ReNcell CX (cell line): Measurements from ENCODE around the gene TUBA8.

DNA sequence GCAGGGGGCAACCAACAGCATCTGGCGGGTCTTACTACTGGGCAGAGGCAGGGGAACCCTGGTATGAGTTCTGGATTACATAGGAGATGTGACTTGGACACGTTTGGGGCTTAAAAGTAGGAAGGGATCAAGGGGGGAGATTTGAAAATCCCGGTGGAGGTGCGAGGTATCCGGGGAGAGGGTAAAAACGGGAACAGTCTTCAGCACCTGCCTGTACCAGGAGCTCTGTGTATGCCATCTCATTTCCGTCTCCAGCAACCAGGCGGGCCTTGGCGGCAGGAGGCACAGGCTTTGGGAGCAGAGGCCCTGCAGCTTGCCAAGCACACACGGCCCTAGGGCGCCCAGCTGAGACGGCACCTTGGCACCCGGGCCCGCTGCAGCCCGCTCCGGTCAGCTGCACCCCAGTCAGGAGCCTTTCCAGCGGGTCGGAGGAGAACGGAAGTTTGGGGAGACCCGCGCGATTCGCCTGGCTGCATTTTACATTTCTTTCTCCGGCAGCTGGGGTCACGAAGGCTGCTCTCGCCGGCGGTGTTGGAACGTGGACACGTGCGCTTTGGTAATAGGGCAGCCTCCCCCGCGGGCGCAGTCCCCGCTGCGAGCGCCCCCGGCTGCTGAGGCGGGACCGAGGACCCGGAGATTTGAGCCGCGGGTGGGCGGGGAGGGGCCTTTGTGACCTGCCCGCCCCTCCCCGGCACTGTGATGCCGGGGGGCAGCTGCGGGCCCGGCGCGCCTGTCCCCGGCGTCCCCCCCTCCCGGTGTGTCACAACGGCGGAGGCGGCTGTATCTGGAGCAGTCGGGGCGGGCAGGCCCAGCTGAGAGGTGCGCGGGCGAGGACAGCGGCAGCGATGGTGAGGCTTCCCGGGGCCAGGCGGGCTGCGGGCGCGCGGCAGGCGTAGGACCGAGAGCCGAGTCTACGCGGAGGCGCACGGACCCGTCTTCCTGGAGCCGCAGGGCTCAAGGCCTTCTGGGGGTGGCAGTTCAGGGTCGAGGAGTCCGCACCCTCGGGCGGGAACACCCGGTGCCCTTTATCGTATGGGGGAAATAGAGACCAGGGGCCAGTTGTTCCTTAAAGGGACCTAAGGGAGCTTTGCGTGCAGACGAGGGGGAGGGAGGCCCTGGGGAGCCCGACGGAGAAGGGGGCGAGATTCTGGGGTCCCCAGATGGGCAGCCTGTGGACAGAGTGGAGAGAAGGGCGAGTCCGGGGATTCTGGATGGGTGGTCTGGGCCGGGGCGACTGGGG is at the start of gene TUBA8:
TSS of gene TUBA8 (plus strand) at position 789 of the 1,240 bp plus-strand sequence.
- PRO-cap, result bidirectional peak, plus-strand start at position 795 of the sequence, minus-strand start at position 753 of the sequence

DNA sequence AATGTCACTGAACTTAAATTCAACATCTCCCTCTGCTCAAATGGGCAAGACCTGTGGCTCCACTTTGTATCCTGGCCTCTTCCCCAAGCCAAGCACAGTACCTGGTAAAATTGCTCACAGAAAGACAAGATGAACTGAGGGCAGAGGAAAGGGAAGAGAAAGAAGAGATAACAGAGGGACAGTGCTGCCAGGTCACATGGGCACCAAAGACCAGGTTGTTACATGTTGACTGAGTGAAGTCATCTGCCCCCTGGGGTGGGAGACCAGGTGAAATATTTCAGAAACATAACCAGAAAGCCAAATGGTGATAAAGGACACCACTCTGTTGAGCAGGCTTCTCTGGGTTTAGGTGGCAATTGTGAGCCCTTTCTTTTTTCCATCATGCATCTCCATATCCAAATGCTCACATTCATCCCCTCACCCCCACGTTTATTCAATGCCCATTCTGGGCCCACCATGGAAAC is 51.8 kb downstream of the DGCR2 start:
- PRO-cap, result no peak

GRCh38 chr22:19144743-19144990 is 216 bp upstream of the ESS2 start:
- PRO-cap, result no peak

DNA sequence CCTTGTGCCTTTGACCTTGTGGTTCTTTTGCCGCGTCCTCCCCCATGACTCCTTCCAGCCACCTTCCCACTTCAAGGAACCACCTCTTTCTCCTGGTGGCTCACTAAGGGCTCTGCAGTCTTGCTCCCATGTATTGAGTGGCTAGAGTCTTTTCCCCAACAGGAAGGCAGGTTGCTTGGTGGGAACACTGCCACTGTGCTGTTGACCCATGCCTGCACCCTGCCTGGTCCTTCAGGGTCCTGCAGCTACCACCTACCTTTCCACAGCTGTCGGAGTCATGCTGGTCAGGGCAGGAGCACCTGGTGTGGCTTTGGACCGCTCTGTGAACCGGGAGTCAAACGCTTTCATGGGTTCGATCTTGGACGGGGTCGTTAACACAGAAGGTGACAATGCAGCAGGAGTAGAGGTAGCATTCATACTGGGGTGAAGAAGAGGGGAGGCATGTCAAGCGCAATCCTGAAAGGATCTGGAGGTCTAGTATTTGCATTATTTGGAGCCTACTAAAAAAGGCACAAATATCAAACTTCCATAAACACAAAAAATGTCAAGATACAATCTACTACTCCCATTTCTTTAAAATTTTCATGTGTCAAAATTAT is 56.1 kb downstream of the HIRA start:
- PRO-cap, result no peak

DNA sequence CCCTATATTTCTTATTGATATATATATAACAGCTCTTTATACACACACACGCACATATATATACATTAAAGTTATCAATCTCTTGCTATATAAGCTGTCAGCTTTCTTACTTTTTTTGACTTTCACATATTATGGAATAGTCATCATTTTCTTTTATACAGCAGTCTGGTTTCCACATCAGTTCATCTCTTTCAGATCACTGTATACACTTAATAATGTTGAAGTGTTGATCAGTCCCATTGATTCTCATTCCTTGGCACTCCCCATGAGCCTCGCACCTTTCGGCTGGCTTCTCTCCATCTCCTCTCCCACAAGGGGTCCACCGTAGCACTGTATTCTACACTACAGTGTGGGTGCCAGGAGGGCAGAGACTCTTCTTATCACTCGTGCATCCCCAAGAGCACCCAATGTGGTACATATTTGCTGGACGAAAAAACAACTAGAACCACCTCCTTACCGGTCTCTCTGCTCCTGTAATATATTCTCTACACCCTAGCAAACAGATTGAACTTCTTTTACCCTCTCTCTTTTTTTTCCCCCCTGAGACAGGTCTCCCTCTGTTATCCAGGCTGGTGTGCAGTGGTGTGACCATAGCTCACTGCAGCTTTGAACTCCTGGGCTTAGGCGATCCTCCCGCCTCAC is 1.2 kb downstream of the C22orf39 start:
- PRO-cap, result no peak

GRCh38 chr22:19598067-19598975 is 74.1 kb upstream of the CLDN5 start:
- PRO-cap, result no peak

DNA sequence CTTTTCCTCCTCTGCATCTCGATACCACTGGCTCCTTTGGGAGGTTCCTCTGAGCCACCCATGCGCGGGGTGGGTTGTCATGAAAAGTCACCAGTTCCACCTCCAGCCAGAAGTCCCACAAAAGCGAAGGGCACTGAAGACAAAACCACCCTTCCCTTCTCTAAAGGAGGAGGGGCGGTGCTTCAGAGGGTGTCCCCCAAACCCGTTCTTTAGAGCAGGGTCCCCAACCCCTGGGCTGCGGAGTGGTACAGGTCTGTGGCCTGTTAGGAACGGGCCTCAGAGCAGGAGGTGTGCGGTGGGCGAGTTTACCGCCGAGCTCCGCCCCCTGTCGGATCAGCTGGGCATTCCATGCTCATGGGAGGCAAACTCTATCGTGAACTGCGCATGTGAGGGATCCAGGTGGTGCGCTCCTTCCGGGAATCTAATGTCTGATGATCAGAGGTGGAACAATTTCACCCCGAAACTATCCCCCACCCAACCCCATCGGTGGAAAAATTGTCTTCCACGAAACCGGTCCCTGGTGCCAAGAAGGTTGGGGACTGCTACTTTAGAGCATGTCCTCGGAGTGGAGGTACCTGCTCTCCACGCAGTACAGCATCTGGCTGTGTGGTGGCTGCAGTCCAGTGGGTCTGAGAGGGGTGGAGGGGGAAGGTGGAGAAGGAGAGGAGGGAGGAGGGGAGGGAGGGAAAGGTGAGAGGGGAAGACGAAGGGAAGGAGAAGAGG is 72.9 kb upstream of the SEPTIN5 start:
- PRO-cap, result no peak

DNA sequence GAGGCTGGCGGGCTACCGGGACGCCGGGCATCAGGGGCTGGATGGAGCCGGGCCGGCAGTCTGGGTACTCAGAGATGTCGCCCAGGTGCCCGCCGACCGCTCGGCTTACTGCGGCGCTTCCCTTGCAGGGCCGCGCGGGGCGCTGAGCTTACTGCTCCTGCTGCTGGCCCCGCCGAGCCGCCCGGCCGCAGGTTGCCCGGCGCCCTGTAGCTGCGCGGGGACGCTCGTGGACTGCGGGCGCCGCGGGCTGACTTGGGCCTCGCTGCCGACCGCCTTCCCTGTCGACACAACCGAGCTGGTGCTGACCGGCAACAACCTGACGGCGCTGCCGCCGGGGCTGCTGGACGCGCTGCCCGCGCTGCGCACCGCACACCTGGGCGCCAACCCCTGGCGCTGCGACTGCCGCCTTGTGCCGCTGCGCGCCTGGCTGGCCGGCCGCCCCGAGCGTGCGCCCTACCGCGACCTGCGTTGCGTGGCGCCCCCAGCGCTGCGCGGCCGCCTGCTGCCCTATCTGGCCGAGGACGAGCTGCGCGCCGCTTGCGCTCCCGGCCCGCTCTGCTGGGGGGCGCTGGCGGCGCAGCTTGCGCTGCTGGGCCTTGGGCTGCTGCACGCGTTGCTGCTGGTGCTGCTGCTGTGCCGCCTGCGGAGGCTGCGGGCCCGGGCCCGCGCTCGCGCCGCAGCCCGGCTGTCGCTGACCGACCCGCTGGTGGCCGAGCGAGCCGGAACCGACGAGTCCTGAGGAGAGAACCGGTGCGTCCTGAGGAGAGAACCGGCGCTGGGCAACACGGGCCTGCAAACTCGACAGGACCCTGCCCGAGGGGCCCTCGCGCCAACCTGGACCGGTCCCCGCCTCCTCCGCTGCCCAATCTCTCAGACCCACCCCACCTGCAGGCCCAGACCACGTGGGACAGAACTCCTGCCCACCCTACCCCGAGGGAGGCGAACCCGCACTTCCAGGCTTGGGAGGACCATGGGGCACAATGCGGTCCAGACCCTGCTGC is 687 bp downstream of the GP1BB start:
- PRO-cap, result no peak

- PRO-cap, result no peak
These were observed 6.0 kb downstream of the GNB1L start for GRCh38 chr22:19848271-19849465.

DNA sequence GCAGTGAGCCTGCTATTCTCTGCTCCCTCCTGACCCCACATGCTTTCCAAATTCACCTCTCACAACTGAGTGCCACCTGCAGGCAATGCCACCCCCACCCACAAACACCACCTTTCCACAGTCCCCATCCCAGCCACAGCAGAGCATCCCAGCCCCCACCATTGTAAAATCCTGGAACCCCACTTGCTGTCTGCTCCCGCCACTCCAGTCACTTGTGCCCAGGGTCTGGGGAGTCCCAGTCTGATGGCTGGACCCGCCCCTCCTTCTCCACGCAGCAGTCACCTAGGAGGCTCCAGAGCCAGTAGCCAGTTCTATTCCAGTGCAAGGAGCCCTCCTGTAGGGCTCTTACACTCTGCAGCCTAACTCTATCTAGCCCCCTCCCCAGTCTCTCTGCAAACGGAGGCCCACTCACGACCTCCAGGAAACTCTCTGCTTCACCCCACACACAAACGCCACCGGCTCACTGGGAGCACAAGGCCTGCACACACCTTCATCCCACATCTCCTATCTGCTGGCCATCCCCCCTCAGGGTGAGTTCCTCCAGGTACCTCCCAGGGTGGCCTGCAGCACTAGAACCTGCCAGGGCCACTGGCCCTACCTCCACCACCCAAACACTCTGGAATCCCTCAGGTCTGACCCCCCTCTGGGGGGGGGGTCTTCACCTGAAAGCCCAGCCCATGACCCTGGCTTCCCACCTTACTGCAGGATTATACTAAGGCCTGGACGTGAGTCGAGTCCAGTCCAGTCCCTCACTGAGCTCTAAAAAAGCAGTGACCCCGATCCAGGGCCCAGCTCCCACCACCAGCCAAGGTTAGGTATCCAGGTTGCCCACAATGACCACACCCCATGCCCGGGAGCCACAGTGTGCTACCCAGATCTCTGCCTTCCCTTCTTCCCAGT is 1.4 kb downstream of the GNB1L start:
- PRO-cap, result no peak

- PRO-cap, result no peak
These were observed 18.8 kb upstream of the GNB1L start for GRCh38 chr22:19873371-19873962.

DNA sequence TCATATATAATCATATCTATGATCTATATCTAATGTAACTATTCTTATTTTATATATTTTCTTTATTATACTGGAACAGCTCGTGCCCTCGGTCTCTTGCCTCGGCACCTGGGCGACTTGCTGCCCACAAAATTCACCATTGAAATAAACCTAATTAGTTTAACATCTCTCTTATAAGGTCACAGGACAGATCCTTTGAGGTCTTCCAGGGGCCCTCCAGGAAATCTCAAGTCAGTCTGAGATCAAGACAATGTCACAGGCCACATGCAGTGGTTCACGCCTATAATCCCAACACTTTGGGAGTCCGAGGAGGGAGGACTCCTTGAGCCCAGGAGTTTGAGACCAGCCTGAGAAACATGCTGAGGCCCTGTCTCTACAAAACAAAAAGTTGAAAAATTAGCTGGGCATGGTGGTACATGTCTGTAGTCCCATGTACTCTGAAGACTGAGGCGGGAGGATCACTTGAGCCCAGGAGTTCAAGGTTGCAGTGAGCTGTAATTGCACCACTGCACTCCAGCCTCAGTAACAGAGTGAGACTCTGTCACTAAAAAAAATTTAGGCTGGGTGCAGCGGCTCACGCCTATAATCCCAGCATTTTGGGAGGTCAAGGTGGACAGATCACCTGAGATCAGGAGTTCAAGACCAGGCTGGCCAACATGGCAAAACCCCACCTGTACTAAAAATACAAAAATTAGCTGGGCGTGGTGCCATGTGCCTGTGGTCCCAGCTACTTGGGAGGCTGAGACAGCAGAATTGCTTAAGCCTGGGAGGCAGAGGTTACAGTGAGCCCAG is 6.7 kb upstream of the TXNRD2 start:
- PRO-cap, result no peak

- PRO-cap, result no peak
These were observed 22.4 kb upstream of the TXNRD2 start for GRCh38 chr22:19963877-19964490.

DNA sequence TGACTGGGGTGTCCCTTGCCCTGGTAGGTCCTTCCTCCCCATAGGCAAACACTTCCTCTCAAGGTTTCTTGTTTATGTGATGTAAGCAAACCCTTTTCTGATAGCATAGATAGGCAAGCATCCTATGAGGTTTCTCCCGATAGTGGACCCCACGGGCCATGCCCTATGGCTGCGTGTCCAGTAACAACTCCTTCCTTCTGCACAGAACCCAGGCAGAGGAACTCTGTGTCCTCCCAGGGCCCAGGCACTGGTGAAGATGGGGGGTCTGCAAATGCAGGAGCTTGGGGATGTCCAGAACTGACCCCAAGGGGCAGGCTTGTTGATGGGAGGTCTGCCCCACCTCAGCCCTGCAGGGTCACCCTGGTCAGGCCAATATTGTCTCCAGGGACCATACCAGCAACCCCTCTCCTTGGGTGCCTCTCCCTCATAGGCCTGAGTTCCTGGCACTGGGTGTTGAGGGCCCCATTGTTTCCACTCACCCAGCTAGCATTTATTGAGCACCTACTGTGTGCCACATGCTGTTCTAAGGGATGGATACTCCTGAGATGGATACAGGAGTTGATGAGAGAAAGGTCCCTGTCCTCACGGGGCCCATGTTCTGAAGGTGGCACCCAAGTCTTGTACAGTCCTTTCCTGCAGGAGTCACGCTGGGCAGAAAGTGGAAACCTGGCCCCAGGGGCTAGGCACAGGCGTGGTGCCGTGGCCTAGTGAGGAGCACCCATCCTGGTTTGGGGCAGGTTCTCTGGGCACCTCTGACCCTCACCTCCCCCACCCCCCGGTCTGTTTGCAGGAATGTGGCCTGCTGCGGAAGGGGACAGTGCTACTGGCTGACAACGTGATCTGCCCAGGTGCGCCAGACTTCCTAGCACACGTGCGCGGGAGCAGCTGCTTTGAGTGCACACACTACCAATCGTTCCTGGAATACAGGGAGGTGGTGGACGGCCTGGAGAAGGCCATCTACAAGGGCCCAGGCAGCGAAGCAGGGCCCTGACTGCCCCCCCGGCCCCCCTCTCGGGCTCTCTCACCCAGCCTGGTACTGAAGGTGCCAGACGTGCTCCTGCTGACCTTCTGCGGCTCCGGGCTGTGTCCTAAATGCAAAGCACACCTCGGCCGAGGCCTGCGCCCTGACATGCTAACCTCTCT is 26.5 kb upstream of the TXNRD2 start:
- PRO-cap, result no peak

DNA sequence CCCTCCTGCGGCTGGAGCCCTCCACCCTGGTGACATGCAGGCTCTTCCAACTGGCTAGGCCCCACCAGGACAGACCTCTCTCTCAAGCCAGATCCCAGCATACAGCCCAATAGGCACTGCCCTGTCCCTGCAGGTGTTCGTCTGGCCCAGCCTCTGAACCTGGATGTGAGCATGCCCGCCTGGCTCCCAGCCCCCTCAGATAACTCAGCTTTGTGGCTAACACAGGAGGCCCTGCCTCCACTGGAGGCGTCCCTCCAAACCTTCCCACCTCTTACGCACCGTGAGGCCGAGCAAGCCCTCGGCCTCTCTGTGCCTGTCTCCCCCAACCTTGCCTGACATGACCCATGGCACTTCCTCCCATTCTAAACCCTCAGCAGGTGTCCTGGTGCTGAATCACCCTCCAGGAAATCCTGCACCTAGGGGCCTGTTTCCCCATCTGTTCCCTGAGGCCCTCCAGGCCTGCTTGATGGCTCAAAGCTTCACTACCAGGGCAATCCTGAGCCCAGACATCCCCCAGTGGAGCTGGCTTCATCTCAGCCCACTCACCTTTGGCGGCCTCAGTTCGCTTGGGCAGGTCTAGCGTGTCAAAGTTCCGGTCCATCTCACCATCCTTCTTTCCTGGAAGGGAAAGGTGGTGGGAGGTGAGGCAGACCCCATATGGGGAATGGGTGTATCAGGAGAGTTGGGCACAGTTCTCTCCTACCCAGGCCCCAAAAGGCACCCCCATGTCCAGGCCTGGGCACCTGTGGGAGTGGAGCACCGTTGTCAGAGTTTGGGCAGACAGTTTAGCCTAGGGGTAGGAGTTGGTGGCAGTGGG is 33.7 kb upstream of the TXNRD2 start:
- PRO-cap, result no peak

DNA sequence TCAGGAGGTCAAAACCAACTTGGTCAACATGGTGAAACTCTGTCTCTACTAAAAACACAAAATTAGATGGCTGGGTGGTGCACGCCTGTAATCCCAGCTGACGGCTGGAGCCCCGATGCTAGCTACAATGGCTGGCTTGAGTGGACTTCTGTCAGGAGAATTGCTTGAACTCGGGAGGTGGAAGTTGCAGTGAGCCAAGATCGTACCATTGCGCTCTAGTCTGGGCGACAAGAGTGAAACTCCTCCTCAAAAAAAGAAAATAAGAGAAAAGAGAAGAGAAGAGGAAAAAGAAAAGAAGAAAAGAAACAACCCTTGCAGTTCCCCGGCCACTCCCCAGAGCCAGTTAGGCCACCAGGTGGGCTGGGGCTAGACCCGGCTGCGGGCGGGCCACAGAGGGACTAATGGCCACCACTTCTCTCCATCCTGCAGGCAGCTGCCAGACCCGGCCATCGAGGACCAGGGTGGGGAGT is 17.1 kb upstream of the DGCR8 start:
- PRO-cap, result no peak

DNA sequence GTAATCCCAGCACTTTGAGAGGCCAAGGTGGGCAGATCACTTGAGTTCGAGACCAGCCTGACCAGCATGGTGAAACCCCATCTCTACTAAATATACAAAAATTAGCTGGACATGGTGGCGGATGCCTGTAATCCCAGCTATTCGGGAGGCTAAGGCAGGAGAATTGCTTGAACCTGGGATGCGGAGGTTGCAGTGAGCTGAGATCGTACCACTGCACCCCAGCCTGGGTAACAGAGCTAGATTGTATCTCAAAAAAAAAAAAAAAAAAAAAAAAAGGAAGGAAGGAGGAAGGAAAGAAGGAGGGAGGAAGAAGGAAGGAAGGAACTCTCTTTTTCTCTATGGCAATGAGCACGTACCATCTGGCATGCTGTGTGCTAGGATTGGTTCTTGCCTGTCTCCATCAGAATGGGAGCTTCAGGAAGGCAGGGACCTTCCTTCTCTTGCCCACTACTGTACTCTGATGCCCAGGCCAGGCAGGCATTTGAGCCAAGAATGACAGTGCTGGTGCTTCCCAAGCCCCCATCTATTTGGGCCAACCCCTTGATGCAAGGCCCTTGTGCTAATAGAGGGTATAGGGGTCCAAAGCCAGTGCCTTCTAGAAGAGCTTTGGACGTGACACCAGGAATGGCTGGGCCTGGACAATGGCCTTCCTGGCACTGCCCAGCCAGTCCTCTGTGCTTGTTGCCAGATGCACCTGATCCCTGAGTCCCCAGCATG is 10.7 kb upstream of the DGCR8 start:
- PRO-cap, result no peak

DNA sequence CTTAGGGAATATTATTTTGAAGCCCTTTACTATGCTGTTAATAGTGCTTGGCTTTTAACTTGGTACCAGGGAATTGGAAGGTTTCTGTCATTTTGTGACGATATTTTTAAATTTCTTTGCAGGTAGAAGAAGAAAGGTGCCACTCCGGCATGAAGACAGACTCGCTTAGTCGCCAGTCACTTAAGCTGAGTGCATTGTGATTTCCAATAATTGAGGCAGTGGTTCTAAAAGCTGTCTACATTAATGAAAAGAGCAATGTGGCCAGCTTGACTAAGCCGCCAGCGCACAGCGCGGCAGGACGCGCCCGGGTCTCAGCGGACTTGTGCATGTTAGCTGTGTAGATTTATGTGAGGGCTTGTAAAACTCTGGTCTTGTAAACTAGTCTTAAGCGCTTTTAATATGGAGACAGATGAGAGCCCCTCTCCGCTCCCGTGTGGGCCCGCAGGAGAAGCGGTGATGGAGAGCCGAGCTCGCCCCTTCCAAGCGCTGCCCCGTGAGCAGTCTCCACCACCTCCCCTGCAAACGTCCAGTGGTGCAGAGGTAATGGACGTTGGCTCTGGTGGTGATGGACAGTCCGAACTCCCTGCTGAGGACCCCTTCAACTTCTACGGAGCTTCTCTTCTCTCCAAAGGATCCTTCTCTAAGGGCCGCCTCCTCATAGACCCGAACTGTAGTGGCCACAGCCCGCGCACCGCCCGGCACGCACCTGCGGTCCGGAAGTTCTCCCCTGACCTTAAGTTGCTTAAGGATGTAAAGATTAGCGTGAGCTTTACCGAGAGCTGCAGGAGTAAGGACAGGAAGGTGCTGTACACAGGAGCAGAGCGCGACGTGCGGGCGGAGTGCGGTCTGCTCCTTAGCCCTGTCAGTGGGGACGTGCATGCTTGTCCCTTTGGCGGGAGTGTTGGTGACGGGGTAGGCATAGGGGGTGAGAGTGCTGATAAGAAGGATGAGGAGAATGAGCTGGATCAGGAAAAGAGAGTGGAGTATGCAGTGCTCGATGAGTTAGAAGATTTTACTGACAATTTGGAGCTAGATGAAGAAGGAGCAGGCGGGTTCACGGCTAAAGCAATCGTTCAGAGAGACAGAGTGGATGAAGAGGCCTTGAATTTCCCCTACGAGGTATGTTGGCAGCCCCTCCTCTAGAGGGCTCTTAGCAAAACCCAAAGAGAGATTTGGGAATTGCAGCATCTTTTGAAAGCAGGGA is 5.9 kb downstream of the DGCR8 start:
- PRO-cap, result no peak

DNA sequence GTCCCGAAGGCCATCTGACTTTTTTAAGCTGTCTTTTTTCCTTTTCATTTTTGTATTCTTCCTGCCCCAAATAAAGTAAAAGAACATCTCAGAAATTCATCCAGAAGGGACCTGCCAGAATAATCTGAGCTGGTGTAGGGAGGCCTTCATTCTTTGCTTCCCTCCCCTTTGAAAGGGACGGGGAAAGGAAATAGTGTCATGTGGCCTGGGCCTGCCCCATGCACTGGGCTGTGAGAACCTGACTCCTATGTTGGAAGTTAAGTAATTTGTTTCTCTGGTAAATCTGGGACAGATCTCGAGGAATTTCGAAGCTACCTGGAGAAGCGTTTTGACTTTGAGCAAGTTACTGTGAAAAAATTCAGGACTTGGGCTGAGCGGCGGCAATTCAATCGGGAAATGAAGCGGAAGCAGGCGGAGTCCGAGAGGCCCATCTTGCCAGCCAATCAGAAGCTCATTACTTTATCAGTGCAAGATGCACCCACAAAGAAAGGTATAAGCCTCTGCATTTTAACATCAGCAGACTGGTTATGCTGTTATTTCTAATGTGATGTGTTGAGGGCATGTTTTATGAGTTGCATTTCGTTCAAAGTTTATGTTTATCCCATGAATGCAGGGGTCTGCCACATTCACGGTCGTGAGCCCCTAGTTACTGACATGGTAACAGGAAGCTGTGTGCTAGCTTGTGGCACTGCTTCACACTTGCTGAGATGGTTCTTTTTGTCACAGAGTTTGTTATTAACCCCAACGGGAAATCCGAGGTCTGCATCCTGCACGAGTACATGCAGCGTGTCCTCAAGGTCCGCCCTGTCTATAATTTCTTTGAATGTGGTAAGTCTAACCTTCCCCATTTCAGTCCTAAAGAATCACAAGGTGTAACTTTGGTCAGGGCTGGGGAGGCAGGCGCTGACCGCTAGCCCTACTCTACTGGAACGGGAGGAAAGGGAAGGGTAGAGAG is 11.4 kb downstream of the DGCR8 start:
- PRO-cap, result no peak

DNA sequence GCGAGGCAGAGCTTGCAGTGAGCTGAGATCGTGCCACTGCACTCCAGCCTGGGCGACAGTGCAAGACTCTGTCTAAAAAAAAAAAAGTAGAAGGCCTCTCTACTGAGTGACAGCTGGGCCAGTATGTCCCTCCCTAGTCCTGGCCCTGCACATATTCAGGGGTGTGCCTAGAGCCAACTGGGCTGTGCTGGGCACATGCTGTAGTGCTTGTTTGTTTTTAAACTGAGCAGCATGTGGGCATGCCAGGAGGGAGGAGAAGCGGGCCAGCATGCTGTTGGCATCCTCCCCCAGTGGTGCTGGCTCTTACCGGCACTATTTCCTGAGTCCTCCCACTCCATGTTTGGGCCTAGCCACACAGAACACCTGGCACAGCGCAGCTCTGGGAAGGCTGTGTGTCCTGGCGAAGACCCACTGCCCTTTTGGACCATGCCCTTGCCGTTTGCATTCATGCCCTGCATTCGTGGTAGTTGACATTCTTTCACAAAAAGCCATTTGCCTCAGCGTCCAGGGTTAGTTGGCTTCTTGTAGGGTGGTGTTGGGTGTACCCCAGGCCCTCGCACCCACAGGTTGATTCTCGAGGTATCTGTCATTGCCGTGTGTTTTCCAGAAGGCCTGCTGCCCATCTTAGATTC is 13.4 kb downstream of the DGCR8 start:
- PRO-cap, result no peak